Mammary microvascular endothelial cell (primary cell): ENCODE measurements around a stretch of chr1.

- RAMPAGE, long total RNA = no peak
Observed at GRCh38 chr1:36170279-36170968, 14.5 kb downstream of the MAP7D1 start.

- RAMPAGE, long total RNA = no peak
Observed at GRCh38 chr1:36223045-36223318, 1.3 kb upstream of the THRAP3 start.

GRCh38 chr1:36358637-36359081 is 27.1 kb downstream of the STK40 start:
- RAMPAGE, long total RNA = no peak

DNA sequence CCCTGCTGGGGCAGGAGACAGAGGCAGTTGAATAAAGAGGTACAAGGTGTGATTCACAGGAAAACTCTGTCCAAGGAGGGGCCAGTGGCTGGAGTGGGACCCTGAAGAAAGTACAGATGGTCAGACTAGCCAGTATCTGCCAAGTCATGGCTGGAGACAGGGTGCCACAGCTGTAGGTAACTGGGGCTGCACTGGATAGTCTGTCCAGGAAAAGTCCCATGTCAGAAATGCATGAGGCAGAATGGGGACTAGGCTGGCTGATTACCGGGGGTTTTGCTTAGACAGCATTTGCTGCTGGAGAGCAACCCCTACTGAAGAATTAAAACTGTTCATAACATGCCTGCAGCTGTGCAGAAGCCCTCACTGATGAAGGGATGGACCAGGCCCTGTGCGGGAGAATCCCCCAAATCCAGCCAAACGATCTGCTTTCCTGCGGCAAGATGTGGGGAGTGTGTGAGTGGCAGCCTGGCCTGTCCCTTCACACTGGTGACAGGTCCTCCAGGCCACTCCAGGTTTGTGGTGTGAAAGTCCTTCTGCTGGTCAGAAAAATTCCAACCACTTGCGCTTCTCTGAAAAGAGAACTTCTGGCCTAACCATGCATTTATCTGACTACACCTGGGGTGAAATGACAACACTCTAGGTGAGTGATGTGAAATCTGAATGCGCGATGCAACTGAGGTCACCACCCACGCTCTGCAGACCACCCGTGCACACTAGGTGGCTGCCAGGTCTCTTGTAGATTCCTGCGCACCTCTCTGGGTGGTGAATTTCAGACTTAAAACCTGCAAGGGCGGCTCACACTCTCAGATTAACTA is 15.6 kb downstream of the STK40 start:
- RAMPAGE, long total RNA = no peak

DNA sequence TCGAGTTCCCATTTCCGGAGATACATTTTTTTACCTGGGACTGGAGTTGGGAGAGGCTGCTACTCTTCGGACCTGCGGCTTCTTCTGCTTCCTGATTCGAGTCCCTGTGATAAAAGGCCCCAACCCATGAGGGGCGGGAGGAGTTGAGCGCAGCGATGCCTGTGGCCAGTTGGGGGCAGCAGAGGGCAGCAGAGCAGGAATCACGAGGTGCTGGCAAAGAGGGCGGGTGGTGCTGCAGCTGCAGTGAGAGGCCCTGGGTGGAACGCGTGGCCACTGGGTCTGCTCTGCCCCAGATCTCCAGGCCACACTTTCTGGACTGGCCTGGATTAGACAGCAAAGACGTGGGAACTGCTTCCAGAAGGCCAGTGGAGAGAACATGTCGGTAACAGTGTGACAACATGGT is 221.0 kb upstream of the CSF3R start:
- RAMPAGE, long total RNA = no peak

GRCh38 chr1:37423694-37424009 is 50.7 kb upstream of the ZC3H12A start:
- RAMPAGE, long total RNA = no peak

DNA sequence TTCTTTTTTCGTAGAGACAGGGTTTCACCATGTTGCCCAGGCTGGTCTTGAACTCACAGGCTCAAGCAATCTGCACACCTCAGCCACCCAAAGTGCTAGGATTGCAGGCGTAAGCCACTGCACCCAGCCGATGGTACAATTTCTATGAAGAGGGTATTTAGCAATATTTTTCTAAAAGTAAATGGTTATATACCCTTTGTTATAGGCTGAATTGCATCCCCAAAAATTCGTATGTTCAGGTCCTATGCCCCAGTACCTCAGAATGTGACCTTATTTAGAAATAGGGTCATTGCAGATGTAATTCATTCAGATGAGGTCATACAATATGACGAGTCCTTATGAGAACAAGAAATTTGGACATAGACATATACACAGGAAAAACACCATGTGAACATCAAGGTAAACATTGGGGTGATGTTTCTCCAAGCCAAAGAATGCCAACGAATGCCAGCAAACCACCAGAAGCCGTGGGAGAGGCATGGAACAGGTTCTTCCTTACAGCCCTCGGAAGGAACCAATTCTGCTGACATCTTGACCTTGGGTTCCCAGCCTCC is 13.0 kb upstream of the ZC3H12A start:
- RAMPAGE, long total RNA = no peak

DNA sequence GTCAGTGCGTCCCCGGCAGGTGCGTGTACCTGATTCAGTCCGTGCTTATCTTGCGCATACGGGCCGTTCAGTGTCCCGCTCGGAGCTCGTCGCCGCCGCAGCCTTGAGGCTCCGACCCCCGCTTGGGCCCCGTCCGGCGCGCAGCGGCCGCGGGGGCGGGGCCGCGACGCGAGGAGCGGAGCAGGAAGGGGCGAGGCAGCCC is 216 bp upstream of the ZC3H12A start:
- RAMPAGE, long total RNA = no peak

DNA sequence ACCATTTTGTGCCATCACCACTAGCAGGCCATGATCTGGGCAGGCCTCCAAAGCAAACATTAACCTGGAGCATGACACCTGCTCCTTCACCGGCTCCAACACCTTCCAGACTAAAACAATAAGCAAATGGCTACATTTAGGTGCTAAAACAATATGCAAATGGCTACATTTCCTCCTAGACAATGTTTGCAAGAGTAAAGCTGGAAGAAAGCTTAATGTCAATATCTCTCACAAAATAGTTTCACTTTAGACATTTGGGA is 16.7 kb downstream of the MEAF6 start:
- RAMPAGE, long total RNA = no peak

DNA sequence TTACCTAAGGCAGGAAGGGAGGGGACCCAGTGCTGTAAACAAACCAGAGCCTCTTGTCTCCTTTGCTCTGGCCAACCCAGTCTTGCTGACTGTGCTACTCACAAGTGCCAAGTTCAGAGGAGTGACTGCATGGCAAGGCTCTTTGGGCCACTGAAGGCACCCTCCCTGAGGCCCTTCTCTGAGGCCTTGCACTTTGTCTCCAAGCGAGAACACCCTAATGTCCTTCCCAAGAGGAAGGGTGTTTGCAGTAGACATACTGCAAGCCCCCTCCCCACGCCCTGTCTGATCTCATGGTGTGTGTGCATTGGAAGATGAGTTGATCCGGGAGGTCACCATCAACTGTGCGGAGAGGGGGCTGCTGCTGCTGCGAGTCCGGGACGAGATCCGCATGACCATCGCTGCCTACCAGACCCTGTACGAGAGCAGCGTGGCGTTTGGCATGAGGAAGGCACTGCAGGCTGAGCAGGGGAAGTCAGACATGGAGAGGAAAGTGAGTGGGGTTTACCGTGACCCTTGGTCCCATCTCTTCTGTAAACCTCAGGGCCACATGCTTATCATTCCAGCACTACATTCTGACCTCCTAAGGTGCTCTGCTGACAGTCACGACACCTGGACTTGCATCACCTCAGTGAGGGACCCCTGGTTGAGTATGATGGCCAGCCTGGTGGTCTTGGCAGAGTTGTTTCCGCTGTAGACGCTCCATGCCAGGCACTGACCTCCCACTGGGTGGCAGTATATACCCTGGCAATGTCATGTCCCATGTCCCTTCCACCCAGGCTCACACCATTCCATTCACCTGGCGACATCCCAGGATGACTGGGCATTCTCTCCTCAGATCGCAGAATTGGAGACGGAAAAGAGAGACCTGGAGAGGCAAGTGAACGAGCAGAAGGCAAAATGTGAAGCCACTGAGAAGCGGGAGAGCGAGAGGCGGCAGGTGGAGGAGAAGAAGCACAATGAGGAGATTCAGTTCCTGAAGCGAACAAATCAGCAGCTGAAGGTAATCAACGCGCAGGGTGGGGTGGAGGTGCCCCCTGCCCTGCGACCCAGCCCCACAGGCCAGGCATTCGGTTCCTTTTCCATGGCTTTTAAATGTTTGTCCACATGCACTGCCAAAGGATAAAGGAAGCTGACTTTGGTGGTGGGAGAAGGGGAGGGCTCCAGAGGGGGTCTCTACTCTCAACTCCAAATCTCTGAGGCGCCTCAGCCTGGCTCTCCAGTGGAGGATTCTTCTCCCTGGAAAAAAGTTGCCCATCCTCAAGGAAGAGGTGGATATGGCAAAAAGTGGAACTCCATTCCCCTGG is 5.0 kb downstream of the DNALI1 start:
- RAMPAGE, long total RNA = no peak

GRCh38 chr1:37735034-37735646 is 29.8 kb downstream of the EPHA10 start:
- RAMPAGE, long total RNA = no peak

DNA sequence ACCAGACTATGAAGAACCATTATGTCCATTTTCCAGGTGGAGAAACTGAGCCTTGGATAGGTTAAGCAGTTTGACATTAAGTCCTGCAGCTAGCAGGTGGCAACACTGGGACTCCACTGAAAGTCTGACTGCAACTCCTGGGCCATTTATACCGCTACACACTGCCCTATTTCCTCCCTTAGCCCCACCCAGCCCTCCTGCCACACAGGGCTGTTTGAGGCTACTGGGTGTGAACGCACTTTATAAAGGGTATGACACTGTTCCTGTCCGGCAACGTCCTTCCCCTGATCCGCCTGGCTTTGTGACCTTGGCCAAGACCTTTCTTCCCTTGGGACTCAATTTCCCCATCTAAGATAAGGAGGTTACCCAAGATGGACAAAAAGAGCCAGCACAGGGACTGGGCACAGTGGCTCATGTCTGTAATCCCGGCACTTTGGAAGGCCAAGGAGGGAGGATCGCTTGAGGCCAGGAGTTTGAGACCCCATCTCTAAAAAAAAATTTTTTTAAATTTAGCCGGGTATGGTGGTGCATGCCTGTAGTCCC is 646 bp upstream of the INPP5B start:
- RAMPAGE, long total RNA = no peak

DNA sequence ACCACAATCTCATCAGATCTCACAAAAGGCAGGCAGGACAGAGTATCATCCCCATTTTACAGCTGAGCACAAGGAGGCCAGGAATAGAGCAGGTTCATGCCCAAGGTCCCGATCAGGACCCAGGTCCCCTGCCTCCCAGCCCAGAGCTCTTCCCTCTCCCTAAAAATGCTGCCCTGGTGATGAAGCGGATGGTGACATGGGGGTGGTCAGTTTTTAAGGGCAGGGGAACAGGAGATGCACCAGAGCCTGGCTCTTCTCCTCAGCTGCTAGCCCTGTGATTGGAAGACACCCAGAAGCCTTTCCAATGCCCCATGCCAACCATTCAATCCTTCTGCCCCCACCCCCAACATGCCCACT is 1.7 kb downstream of the FHL3 start:
- RAMPAGE, long total RNA = no peak

DNA sequence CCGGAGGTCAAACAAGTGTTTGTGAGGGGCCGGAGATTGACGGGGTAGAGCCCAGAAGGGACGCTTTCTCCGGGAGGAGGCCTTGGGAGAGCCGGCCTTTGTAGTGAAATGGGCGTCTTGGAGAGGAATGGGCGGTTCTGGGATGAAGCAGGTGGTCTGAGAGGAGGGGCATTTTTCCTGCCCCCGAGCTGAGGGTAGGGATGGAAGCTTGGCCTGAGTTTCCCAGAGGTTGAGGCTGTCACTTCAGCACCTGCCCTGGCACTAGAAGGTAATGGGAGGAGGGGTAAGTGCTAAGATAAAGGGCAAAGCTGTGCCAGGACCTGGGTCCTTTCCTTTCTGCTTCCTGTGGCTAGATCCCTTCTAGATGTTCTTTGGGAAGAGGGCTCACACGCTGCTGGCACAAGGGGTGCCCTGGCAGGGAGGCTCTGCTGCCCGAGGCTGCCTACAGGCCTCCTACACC is 56.1 kb downstream of the NDUFS5 start:
- RAMPAGE, long total RNA = no peak

DNA sequence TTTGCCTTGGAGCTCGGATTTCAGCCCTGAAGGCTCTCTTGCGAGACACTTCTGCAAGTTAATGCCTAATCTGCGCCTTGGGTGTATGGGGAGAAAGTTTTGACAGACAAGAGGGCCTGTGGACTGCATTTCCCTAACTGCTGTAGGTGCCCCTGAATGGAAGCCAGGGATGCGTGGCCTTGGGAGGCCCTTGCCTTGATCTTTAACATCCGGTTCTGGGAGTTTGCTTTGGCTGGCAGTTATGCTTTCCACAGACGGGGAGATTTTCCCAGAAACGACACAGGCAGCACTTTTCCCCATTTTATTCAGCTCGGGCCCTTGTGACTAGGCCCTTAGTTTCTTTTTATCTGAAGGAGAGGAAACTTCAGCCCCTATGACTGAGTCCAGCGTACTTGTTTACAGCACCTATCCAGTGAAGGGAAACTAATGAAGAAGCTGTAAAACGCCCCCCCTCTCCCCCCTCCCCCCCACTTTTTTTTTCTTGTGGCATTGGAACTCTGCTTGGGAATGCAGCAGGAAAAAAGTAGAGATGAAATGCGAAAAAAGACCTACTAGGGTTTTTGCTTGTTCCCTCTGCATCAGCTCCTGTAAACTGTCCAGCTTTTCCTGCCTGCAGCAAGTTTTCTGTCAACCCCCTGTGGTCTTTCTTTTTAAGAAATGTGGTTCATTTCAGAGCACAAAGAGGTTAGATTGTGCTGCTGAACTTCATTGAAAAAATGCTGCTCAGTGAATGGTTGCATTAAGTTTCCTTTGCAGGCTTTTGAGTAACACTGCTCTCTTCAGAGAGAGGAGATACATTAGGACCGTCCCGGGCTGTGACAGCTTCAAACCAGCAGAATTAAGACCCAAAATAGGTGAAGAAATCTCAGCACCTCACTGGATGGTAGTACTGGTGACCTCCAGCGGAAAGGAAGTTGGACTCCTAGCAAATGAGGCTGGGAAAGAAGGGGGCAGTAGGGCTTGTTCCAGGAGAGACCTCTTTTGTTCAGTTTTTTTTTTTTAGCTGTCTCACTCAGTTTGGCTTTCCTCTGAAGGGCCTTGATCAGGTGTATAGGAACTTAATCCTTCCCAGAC is 80.5 kb downstream of the NDUFS5 start:
- RAMPAGE, long total RNA = no peak

DNA sequence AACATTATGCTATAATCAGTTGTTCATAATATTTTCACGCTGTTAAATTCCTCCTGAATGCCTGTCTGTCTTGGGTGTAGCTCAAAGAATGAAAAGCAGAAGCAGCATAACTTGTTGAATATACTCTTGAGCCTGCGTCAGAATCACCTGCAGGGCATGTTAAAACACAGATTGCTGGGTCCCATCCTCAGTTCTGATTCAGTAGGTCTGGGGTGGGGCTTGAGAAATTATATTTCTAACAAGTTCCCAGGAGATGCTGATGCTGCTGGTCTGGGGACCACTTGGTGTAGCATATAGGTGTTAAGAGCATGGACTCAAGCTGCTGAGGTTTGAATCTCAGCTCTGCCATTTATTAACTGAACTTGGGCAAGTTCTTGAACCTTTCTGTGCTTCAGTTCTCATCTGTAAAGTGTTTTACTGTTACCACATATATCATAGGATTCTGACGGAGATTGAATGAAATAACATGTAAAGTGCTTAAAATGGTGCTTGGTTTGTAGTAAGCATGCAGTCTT is 63.3 kb upstream of the MACF1 start:
- RAMPAGE, long total RNA = no peak

DNA sequence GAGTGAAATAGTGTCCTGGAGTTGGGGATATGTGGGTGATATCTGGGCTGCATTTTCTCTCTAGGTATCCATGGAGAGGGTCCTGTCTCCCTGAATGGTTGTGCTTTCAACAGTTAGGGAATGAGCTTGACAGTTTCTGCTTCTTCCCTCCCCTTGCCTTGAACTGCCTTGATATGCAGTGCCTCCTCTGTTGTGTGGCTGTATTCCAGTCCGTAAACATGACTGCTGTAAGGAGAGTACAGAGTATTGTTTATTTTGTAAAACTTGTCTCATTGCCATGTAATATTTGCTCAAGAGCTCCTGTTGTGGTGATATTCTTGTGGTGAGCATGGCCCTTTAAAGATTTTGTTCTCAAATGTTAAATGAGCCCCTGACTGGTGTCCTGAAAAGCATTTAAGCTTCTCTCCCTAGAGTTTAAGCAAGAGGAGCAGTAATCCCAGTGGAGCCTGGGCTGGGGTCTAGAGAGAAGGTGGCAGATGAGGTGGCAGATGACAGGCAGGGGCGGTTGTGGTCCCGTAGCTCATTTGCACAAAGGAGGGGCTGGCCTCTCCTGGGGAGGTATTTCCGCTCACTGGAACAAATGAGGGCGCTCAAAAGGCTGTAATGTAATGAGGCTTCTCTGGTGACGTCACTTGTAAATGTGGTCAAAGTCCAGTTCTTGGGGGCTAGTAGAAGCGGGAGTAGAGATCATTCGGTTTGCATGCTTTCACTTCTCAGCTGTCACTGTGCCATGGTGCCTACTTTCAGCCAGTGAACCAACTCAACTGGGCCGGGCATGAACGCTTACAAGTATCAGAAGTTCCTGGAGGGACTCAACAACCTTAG is 46.1 kb upstream of the MACF1 start:
- RAMPAGE, long total RNA = no peak

- RAMPAGE, long total RNA = no peak
Observed at GRCh38 chr1:39213938-39215009, 9.8 kb downstream of the MACF1 start.

GRCh38 chr1:39216311-39216871 is 11.9 kb downstream of the MACF1 start:
- RAMPAGE, long total RNA = no peak

GRCh38 chr1:39230290-39231447 is 26.2 kb downstream of the MACF1 start:
- RAMPAGE, long total RNA = no peak